Skeletal muscle cell (primary cell): ENCODE data around the genes BEX1, BEX3 and MORC4.

GRCh38 chrX:102745585-102746845, 25.5 kb downstream of the GPRASP3 start:
- RRBS, result 2% methylated on average over 22 of the region's 84 CpGs

DNA sequence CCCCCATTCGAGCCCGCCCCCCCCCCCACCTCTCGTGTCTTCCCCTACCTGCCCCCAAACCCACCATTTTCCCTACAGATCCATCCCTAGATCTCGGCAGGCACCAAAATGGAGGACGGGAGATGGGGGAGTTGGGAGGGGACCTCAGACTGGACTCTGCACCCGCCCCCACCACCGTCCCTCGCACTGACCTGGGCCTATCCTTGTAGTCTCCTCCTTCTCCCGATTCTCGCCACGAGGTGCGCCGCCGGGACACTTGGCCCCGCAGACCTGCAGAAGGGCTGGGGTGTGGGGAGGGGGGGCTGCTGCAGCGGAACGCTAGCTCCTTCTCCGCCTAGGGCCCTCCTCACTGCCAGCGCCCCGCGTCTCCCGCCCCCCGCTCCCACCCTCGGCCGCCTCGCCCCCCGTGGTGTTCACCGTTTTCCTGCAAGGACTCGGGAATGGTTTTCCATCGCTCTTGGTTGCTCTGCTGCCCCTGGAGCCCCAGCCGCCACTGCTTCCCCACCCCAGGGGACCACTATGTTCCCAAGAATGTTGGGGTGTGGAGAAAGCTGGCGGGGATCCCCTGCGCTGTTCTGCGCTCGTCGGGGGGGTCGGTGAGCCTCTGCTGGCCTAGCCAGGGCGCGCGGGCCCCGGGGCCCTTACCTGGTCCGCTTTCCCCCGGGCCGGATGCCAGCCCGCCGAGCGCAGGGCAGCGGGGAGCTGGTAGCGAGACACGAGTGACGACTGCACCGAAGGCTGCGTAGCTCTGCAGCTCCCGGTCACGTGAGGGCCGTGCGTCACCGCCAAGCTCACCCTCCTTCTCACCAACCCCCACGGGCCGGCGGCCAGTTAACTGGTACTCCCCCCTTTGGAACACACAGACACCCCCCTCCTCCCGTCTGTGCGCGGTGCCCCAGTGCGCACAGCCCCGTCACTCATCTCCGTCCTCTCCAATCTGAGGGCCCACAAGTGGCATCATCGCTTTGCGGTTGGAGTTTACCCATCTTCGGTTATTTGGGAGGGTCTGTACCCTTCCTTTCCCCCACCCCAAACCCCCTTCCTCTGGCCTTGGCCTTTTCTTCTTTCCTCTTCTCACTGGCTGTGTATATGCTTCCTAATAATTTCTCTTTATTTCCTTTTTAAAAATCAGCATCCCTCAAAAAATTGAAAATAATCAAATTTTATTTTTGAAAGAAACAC, at the start of gene BEX1:
TSS of gene BEX1 (minus strand) at position 721 of the 1,182 bp plus-strand sequence.
- RRBS, result under 1% methylated on average over 7 of the region's 70 CpGs

DNA sequence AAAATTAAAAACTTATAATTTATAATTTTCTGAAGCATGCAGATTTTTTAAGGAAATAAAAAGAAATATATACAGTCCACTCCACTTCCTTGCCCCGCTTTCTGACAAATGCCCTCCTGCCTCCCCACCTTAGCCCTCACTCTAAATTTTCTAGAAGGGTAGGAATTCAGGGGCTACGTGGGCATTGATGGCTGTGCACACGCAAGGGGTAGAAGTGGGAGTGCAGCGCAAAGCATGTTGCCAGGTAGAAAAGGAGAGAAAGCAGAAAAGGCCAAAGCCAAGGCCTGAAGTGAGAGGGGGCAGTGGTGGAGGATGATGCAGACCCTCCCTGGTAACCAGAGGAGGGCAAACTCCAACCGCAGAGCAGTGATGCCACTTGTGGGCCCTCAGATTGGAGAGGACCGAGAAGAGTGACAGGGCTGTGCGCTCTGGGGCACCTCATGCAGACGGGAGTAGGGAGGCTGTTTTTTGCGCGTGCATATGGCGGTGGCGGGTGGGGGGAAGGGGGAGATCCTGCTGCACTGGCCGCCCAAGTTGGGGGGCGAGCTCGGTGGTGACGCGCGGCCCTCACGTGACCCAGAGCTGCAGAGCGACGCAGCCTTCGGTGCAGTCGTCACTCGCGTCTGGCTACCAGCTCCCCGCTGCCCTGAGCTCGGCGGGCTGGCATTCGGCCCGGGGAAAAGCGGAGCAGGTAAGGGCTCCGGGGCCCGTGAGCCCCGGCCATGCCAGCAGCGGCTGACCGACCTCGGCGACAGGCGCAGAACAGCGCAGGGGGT, at the start of gene BEX3:
TSS of gene BEX3 (plus strand) at position 616 of the 776 bp plus-strand sequence.
- RRBS, result no CpG with 5 or more reads among the region's 40 CpGs

- RRBS, result no CpG with 5 or more reads among the region's 2 CpGs
Measured at GRCh38 chrX:103517299-103517618, 2.0 kb downstream of the RAB40A start.

DNA sequence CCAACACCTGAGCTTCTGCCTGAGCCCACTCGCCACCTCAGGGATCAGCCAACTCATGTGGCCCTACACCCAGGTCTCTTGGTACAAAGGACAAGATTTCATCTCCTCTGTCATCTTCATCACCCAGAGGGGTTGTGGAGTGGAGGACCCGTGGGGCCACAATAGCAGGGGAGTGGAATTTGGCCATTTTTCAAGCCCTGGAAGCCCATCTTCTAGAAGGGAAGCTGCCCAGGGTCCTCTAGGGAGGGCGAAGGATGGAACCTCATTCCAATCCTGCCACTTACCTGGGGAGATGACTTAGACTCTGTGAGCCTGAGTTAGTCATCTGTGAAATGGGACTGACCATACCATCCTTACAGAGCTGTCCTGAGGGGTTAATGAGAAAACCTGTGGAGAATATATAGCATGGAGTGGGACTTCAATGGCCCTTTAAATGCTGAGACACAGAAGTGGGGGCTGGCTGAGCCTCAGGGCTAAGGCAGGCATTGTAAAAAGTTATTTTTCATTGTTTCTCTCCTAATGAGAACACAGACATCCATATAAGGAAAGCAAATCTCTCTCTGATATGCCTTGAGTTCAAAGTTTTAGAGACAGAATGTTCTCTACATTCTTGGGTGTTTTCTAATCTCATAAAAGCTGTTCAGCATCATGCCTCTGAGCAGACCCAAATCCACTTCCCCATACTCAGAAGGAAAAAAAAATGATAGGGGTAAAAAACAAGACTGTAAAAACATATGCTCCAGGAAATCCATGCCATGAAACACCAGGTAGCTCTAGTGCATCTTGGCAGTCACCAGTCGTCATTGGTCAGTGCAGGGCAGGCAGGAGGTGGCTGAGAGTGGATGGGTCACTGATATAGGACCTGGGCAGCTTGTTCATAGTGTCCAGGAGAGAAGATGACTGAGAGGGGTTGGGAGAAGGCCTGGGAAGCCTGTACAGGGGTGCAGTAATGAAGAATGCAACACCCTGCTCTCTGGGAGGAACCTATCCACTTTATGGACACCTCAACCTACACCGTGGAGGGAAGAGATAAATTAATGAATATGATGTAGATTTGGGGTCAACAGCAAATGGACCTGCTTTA, 16.8 kb upstream of the RAB40A start:
- RRBS, result no CpG with 5 or more reads among the region's 5 CpGs

DNA sequence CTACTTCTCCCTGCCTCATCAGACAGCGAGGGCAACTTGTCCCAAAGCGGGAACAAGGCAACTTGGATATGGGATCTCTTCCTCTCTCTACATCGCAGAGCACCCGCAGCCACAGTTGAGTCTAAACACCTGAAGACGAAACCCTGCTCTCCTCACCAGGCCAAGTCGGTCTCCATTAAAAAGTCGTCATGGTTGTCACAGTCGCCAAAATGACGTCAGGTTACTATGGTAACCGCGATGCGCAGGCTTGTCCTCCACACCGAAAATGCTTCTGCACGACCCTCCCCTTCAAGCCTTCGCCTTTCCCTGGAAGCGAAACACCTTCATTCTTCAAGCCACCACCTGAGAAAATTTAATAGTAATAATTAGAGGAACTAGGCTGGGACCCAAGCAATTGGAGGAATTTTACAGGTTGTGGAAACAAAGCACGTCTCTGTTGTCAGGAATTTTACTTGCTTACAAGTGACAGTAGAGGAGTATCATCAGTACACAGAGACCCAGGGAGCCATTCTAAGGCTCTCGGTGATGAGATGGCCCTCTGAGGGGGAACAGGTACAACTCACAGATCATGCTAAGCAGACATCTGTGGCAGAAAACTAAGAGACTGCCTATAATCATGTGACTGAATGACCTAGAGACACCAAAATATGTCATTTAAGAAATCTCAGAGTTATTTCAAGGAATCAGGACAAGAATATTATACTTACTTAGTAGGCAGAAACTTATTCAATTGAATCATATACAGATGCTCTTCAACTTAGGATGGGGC, 30.4 kb upstream of the TCEAL4 start:
- RRBS, result no CpG with 5 or more reads among the region's 18 CpGs

- RRBS, result no CpG with 5 or more reads among the region's 3 CpGs
Measured at GRCh38 chrX:103688975-103689335, 2.5 kb upstream of the MORF4L2 start.

DNA sequence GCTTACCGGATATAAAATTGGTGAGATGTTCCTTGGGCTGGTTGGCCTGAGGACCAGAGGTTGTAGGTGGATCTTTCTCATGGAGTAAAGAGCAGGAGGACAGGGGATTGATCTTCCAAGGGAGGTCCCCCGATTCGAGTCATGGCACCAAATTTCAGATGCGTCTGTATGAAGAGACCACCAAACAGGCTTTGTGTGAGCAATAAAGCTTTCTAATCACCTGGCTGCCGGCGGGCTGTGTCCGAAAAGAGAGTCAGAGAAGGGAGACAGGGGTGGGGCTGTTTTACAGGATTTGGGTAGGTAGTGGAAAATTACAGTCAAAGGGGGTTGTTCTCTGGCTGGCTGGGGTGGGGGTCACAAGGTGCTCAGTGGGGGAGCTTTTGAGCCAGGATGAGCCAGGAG, 9.9 kb upstream of the PLP1 start:
- RRBS, result no CpG with 5 or more reads among the region's 7 CpGs

DNA sequence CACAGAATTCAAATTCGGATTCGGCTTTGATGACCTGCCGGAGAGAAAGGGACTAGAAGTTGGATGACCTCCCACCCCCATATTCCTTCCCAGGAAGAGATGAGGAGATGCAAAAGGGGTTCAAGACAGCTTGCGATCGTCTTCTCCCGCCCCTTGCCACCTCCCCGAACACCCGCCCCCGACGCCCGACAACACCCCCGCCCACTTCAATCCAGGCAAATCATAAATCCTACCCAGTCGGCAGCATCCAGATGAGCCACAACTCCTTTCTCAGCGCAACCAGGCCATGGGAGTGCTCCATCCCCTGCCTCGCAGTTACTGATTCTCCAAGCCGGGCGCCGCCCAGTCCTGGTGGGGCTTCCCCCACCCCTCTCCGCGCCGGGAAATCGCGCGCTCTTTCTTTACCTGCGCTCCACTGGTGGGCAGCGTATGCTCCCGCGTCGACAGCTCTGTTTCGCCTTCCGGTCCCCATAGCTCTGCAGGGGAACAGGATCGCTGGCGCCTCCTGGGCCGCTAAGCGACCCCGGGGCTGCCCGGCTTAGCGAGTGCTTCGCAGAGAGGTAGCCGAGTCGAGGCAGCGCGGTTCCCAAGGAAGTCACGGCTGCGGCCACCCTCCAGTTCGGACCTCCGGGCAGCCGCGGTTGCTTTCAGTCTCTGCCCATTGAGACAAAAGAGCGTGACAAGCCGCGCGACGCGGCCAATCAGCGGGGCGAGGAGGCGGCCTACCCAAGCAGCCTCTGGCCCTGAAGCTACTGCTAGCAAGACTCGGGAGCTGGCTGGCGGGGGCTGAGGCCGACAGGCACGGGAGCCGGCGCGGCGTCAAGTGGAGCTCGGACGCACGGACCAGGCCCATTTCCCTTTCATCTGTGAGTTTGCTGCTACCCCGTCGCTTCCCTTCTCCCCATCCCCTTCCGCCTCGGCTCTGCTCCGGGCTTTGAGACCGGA, 43.7 kb upstream of the TMSB15B start:
- RRBS, result under 1% methylated on average over 6 of the region's 75 CpGs

DNA sequence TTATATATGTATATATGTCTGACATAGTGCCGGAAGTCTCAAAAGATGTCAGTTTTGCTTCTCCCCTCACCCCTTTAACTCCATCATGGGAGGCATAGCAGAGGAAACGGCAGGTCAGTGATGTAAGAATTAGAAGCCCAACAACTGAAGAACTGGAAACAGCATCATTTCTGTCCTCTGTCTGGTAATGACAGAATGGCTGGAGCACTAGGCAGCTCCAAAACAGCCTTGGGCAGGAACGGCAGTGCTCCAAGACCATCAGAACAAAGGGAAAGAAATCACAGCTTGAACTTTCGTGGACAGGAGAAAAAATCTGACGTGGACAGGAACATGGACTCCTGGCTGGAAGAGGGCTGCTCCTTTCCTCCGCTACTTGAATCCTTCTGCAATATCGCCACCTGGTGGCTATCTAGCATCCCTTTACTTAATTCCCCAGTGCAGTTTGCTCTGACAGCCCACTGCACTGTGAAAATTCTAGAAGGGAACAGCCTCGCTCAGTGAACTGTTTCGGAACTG, 20.5 kb downstream of the SLC25A53 start:
- RRBS, result no CpG with 5 or more reads among the region's 9 CpGs

DNA sequence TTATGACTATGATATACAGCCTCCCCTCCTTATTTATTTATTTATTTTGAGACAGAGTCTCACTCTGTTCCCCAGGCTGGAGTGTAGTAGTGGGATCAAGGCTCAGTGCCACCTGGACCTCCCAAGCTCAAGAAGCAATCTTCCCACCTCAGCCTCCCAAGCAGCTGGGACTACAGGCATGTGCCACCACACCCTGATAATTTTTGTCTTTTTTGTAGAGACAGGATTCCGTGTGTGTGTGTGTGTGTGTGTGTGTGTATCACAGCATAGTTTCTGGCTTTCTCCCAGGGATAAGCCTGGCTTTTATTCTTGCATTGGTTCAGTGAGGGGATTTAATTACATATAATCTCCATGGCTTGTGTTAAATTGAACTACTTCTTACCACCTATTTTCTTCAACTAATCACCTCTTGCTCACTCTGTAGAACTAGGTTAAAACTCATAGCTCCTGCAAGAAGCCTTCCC, 16.7 kb downstream of the SLC25A53 start:
- RRBS, result no CpG with 5 or more reads among the region's 1 CpG

- RRBS, result no CpG with 5 or more reads among the region's 6 CpGs
Measured at GRCh38 chrX:106177803-106178321, 9.8 kb downstream of the PWWP3B start.

DNA sequence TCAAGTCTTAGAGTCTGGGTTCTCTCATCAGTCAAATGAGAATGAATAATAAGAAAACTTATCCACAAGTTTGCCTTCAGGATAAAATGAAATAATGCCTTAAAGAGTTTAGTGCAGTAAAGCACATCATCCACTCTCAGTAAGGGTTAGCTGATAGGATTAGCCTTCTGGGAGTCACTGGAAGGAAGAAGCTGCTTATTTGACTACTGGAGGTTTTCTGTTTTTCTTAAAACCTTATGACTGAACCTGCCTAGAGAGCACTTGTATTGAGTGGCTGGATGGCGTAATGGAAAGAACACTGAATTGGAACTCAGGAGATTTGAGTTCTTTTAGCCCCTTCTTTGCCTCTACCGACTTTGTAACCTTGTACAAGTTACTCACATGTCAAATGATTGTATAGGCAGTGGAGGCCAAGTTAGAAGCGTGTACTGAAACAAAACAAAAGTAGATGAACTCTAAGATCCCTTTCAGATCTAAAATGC, 1.9 kb downstream of the RNF128 start:
- RRBS, result no CpG with 5 or more reads among the region's 3 CpGs

GRCh38 chrX:106999926-107000659, at the start of gene MORC4:
Gene MORC4 (minus strand): TSS chrX:107000212.
- RRBS, result 2% methylated on average over 29 of the region's 55 CpGs

DNA sequence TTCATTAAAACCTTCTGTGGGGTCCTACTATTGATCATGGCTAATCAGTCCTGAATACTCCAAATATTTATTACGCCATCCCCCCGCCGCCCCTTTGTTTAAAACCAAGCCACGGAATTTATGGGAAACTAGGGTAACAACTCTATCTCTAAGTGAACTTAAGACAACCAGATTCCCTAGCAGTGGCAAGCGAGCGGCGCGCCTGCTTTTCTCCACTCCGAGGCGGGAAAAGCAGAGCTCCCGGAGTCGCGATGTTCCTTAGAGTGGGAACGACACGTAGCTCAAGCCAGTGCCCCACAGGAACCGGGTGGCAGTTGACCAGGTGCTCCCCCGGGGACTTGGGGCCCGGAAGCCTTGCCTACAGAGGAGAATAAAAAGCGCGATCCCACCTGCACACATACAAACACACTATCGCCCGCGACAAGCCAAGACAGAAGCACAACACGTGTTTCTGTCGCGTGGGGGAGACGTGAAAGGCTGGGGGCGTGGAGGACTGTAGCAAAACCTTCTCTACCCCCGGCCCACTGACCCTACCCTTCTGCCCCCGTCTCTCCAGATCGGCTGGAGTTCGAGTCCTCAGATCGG, 531 bp downstream of the NUP62CL start:
- RRBS, result 2% methylated on average over 6 of the region's 33 CpGs

DNA sequence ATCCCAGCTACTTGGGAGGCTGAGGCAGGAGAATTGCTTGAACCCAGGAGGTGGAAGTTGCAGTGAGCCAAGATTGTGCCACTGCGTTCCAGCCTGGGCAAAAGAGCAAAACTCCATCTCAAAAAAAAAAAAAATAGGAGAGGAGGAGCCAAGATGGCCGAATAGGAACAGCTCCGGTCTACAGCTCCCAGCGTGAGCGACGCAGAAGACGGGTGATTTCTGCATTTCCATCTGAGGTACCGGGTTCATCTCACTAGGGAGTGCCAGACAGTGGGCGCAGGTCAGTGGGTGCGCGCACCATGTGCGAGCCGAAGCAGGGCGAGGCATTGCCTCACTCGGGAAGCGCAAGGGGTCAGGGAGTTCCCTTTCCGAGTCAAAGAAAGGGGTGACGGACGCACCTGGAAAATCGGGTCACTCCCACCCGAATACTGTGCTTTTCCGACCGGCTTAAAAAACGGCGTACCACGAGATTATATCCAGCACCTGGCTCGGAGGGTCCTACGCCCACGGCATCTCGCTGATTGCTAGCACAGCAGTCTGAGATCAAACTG, 85.2 kb upstream of the FRMPD3 start:
- RRBS, result no CpG with 5 or more reads among the region's 30 CpGs

DNA sequence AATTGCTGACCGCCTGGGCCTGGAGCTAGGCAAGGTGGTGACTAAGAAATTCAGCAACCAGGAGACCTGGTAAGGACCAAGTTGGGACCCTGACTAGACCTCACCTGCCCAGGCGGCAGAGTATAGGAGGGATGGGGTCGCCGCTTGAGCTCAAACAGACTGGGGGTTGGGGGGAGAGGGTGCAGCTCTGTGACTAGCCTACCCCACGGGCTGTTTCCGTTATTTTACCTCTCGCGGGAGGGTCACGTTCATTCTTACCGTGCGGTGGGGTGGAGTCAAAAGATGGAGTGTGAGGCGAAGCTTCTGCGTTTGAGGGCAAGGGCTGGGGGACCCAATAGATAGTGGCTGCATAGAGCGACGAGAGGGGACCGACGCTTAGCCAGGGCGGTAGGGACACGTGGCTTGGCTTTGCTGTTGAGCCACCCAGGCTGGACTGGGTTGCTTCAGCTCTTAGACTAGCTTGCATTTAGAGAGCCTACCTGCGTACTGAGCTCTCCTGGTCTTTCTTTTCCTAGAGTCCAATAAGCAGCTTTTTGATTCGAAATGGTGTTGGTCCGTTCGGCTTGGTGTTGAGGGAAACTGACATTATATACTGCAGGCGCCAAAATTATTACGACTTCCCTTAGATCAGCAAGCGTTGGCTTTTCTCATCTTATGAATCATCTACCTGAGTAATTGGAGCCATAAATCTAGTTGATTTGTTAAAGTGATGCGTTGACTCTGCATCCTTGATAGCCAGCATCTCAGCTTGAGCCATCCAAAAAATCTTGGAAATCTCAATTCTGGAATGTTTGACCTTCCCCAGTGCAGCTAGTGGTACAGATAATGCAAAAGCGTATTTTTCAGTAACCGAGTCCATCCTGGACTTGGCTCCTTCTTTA, 612 bp downstream of the PRPS1 start:
- RRBS, result no CpG with 5 or more reads among the region's 29 CpGs

GRCh38 chrX:107675145-107675448, 46.8 kb downstream of the PRPS1 start:
- RRBS, result no CpG with 5 or more reads among the region's 3 CpGs

GRCh38 chrX:107676560-107677729, 48.6 kb downstream of the PRPS1 start:
- RRBS, result under 1% methylated on average over 7 of the region's 36 CpGs